Peyer's patch (tissue), 4 donors: ENCODE data around the genes LRG1 and SEMA6B.

DNA sequence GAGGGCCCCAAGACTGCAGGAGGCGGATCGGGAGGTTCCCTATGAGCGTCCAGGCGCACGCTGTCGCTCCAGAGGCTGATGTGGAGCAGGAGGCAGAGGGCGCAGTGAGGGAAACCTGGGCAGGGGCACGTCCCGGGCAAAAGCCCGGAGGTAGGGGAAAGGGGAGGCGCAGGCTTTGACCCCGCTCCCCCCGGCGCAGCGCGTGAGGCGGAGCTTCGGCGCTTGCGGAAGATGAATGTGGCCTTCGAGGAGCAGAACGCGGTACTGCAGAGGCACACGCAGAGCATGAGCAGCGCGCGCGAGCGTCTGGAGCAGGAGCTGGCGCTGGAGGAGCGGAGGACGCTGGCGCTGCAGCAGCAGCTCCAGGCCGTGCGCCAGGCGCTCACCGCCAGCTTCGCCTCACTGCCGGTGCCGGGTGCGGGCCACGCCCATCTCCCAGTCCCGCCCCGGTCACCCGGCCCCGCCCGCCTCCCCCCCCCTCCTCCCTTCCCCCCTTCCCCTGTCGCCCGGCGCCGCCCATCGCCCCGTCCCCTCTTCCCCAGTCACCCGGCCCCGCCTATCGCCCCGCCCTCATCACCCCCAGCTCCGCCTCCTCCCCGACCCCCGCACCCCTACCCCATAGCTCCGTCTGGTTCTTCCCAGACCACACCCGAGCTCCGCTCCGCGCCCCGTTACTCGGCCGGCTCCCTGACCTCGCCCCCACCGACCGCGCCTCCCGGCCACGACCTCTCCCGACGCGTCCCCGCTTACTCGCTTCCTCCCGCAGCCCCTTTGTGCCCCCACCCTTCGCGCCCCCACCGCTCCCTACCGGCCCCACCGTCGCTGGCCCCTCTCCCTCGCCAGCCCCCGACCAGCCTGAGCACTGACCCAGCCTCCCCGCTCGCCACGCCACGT, 4.2 kb downstream of the HMG20B start:
- PRO-cap: unidirectional peak, plus-strand start at position 254 of the sequence; bidirectional peak, plus-strand start at position 581 of the sequence, minus-strand start at position 404 of the sequence
- RAMPAGE, long total RNA, 4 experiments: no peak in any of the 4 experiments

- PRO-cap: unidirectional peak, minus-strand start at chr19:3578078
- RAMPAGE, long total RNA, 4 experiments: no peak in any of the 4 experiments
Measured at GRCh38 chr19:3577840-3578338, 5.1 kb downstream of the HMG20B start.

DNA sequence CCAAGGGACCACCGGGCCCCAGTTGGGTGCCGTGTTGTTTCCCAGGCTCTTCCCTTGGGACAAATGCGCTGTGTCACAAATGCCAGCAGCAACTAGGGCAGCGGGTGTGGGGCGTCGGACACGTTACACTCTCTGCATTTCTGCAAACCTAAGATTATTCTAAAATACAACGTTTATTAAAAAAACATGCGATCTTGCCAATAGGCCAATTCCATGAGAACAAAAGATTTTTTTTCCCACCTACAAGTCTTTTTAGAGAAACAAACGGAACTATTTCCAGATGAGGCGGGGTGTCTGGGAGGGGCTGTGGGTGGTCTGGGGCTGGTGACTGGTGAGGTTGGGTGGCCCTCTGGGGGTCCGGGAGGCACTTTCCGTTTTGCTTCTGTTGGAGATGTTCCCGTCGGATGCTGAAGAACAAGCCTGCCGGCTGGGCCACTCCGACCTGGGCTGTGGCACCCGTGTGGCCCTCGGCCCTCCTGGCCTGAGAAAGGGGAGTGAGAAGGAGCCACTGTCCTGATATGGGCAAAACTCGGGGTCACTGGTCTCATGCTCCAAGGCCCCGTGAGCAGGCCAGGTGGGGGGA, 3.9 kb upstream of the TBXA2R start:
- PRO-cap: no peak
- RAMPAGE, long total RNA, 4 experiments: no peak in any of the 4 experiments

DNA sequence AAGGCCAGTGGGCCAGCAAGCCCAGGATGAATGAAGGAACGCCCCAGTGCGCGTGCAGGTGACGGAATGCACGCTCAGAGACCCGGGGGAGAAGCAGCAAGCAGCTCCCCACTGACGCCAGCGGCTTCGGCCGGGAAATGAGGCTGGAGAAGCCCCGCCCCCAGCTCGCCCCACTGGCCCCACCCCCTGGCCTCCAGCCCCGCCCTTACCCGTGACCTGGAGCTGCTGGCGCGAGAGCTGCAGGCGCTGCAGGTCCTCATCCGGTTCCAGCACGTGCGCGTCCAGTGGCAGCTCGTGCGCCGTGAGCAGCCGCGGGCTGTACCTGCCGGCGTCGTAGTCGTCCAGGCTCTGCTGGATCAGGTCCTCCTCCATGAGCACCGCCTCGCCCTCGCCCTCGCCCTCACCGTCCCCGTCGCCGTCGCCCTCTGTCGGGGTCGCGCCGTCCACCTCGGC, 6.2 kb upstream of the TBXA2R start:
- PRO-cap: bidirectional peak, plus-strand start at position 278 of the sequence, minus-strand start at position 113 of the sequence
- RAMPAGE, long total RNA, 4 experiments: no peak in any of the 4 experiments

GRCh38 chr19:3785456-3785690, 808 bp downstream of the MATK start:
- PRO-cap: no peak
- RAMPAGE, long total RNA, 4 experiments: no peak in any of the 4 experiments

DNA sequence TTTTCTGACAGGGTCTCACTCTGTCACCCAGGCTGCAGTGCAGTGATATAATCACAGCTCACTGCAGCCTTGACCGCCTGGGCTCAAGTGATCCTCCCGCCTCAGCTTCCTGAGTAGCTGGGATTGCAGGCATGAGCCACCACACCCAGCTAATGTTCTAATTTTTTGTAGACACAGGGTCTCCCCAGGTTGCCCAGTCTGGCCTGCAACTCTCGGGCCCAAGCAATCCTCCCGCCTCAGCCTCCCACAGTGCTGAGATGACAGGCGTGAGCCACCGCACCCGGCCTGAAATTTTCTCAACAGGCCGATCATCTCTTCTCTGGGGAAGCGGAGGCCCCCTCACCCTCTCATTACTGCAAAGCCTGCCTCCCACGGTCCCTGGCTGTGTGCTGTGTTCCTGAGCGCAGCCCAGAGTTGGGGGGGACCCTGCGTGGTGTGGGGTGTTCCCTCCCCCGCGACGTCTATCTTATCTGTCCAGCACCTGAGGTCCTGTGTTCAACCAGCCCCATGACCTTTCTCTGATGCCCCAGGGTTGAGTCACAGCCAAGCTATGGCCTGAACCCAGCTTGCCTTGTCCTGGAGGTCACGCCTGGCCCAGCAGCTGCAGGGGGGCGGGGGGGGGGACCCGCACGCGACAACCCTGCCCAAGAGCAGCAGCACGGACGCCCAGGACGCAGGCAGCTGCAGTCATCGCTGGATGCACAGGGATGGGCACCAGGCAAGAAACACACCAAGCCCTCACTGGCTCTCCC, 17.7 kb downstream of the DAPK3 start:
- PRO-cap: no peak
- RAMPAGE, long total RNA, 4 experiments: no peak in any of the 4 experiments

- PRO-cap: no peak
- RAMPAGE, long total RNA, 4 experiments: no peak in any of the 4 experiments
Measured at GRCh38 chr19:3969080-3969356, 1.9 kb downstream of the DAPK3 start.

DNA sequence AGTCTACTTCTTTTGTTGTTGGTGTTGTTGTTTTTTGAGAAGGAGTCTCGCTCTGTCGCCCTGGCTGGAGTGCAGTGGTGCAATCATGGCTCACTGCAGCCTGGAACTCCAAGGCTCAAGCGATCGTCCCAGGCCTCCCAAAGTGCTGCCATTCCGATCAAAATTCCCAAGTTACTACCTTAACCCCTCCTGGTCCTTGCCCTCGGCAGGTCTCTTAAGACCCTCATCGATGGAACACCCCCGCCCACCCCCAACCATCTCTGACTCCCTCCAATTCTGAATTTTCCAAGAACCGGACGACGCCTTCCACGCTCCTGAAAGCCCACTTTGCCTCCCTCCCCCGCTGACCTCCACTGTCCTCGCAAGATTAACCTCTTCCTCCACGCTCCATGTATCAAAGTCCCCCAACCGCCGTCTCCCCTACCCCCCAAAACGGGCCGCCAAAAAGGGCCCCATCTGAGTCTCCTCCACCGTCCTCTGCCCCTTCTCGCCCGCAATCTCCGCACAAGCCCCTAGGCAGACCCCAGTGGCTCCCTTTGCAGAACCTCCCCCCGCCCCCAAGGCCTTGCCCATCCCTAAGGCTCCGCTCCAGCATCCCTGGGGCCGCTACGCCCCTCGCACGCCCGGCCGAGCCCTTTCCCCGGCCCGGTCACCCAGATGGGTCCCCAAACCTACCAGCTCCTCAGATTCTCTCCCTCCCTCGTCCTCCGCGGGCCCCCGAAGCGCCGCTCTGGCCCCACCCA, 482 bp downstream of the DAPK3 start:
- PRO-cap: no peak
- RAMPAGE, long total RNA, 4 experiments: no peak in any of the 4 experiments

GRCh38 chr19:4036919-4037748, 29.6 kb downstream of the ZBTB7A start:
- PRO-cap: no peak
- RAMPAGE, long total RNA, 4 experiments: no peak in any of the 4 experiments

GRCh38 chr19:4052061-4052593, 14.6 kb downstream of the ZBTB7A start:
- PRO-cap: unidirectional peak, minus-strand start at chr19:4052187; bidirectional peak, plus-strand start at chr19:4052740, minus-strand start at chr19:4052423
- RAMPAGE, long total RNA, 4 experiments: no peak in any of the 4 experiments

DNA sequence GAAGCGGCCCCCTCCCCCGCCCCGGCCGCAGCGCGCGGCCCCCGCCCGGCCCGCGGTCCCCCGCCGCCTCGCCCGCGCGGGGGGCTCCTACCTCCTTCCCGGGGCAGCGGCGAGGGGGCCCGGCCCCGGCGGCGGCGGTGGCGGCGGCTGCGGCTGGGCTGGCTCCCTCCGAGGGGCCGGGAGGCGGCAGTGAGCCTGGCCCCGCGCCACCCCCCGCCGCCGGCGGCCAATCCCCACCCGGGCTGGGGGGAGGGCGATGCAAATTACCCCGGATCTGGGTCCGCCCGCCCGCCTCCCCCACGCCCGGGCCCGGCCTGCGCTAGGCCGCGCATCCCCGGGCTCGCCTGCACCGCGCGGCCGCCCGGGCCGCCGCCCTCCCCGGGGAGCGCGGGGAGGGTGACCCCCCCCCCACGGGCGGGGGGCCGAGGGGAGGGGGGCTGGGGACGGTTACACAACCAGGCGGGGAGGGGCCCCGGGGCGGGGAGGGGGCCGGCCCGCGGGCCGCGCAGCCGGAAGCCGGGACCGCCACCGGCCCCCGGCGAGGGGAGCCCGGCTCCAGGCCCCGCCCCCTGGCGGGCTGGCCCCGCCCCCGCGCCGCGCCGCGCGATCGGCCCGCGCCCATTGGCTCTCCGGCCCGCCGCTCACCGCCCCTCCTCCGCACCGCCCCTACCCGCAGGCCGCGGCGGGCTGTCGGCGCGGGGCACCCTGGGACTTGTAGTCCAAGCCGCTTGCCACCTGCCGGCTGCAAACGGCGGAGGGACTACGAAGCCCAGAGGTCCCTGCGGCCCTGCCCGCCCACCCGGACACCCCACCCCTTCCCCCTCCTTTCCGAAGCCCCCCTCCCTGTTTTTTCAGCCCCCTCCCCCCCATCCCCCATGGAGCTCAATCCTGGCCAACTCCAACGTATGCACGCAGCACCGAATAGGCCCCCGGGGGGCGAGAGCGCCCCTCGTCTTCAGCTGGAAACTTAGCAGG, 1.1 kb downstream of the ZBTB7A start:
- PRO-cap: bidirectional peak, plus-strand start at position 322 of the sequence, minus-strand start at position 164 of the sequence; bidirectional peak, plus-strand start at position 885 of the sequence, minus-strand start at position 551 of the sequence
- RAMPAGE, long total RNA, 4 experiments: no peak in any of the 4 experiments

GRCh38 chr19:4149354-4150008, 4.0 kb upstream of the CREB3L3 start:
- PRO-cap: bidirectional peak, plus-strand start at chr19:4149706, minus-strand start at chr19:4149631
- RAMPAGE, long total RNA, 4 experiments: no peak in any of the 4 experiments

DNA sequence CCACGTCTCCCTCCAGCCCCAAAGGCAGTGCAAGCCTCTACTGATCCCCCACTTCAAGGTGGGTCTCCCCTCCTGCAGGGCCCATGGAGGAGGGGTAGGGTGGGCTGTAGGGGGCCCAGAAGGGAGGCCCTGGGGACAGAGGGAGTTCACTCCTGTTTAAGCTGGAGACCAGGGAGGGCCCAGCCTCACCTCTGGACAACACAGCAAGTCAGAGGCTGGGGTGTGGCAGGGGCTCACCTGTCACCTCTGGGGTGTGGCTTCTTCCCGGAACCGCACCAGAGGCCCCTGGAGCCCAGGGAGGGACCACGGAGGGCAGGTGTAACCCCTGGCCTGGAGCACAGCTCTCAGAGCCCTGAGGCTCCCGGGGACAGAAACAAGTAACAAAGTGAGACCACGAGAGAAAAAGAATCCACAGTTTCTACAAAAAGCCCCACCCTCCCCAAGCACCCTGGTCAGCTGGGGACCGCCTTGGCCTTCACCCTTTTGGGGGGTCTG, 8.2 kb downstream of the SIRT6 start:
- PRO-cap: no peak
- RAMPAGE, long total RNA, 4 experiments: no peak in any of the 4 experiments

GRCh38 chr19:4182780-4183144, 273 bp downstream of the ANKRD24 start:
- PRO-cap: no peak
- RAMPAGE, long total RNA, 4 experiments: no peak in any of the 4 experiments

GRCh38 chr19:4267350-4268048, 11.6 kb upstream of the SHD start:
- PRO-cap: no peak
- RAMPAGE, long total RNA, 4 experiments: start-site peak on the plus strand in 1 of 4 experiments, at chr19:4267685-4267768 at its widest, 7 reads per replicate

DNA sequence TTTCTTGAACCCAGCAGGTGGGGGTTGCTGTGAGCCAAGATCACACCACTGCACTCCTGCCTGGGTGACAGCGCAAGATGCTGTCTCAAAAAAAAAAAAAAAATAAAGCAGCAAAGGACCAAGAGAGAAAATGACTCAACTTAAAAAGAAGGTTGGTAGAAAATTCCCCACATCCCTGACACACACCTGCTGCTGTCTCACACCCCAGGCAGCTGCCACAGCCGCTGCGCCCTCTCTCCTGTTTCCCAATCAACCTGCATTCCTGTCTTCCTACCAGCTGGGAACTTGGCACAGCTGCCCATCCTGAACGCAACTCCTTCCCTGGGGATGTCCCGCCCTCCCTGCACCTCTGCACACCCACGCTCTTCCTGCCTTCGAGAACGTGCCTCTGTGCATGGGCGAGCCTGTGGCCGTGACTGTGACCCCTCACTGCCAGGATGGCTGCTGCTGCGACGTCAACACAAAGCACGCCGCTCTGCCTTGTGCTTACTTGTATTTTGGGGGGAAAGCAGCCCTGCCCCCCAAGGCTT, 20.9 kb downstream of the SH3GL1 start:
- PRO-cap: bidirectional peak, plus-strand start at position 435 of the sequence, minus-strand start at position 256 of the sequence
- RAMPAGE, long total RNA, 4 experiments: no peak in any of the 4 experiments

GRCh38 chr19:4539581-4540631, at the start of gene LRG1:
LRG1 (minus strand) TSS chr19:4540036.
- PRO-cap: bidirectional peak, plus-strand start at chr19:4540218, minus-strand start at chr19:4540036
- RAMPAGE, long total RNA, 4 experiments: start-site peak on the minus strand in 3 of 4 experiments, at chr19:4540011-4540157 at its widest, 27 to 67 reads per replicate

DNA sequence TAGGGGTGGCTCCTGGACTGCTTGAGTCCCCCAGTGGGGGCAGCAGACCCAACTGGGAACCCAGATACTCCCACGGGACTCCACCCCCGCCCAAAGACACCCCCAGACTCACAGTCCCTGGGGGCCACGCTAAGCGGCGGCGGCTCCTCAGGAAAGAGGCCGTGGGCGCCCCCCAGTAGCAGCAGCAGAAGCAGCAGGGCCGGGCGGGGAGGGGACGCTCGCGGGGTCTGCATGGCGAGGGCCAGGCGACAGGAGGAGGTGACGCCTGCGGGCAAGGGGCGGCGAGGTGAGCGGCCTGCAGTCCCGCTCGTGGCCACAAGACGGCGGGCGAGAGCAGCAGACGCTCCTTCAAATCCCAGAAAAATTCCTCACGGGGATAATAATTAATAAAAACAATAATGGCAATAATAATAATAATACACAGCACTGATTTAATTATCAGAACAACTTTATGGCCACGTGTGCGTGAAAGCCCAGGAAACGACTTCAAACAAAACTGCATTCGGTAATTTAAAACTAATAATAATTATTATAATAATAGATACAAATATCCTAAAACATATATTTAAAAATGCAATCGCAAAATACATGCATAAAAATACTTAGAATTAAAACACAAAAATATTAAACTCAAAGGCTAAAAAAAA, 1.1 kb downstream of the SEMA6B start:
- PRO-cap: no peak
- RAMPAGE, long total RNA, 4 experiments: no peak in any of the 4 experiments

GRCh38 chr19:4559171-4560029, at the start of gene SEMA6B:
SEMA6B (minus strand) TSS chr19:4559684.
- PRO-cap: bidirectional peak, plus-strand start at chr19:4559868, minus-strand start at chr19:4559684
- RAMPAGE, long total RNA, 4 experiments: start-site peak on the minus strand in 1 of 4 experiments, at chr19:4559698-4559766 at its widest, 10 reads per replicate

GRCh38 chr19:4584949-4585387, 25.5 kb upstream of the SEMA6B start:
- PRO-cap: no peak
- RAMPAGE, long total RNA, 4 experiments: no peak in any of the 4 experiments